Metastatic Pancreatic Carcinoma in the Ovary (tissue), 1 donor: ENCODE measurements around the genes KCNK15, PABPC1L and SEMG1.

DNA sequence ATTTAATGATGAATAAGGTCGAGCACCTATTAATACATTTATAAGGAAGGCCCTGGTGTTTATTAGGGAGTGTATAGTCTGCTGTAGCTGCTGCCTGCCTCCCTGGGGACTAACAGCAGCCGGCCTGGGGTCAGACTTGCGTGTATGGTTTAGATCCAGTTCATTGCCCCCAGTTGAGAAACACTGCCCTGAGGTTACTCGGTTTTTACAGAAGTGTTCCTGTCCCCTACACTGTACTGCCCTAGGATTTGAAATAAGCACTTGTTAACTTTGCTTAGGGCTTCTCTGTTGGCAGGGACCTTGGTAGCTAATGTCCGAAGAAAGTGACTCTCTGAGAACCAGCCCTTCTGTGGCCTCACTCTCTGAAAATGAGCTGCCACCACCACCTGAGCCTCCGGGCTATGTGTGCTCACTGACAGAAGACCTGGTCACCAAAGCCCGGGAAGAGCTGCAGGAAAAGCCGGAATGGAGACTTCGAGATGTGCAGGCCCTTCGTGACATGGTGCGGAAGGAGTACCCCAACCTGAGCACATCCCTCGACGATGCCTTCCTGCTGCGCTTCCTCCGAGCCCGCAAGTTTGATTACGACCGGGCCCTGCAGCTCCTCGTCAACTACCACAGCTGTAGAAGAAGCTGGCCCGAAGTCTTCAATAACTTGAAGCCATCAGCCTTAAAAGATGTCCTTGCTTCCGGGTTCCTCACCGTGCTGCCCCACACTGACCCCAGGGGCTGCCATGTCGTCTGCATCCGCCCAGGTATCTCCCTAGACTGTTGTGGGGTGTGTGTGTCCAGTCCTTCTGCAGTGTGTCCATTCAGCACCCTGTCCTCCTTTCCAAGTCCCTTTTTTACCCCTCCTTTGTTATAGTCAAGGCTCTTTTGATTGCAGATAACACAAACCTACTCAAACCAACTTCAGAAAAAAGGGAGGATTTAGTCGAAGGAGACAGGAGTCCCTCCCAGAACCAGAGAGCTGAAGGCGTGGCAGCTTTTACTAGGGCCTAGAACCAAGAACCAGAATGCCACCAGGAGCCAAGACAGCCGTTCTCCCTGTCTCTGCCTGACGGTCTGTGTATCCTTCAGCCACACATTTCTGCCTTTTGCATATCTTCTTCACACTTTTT lies 4.4 kb downstream of the TTPAL start:
- PRO-cap, result no peak

- PRO-cap, result no peak
Measured at GRCh38 chr20:44563887-44564346, 18.5 kb upstream of the PKIG start.

DNA sequence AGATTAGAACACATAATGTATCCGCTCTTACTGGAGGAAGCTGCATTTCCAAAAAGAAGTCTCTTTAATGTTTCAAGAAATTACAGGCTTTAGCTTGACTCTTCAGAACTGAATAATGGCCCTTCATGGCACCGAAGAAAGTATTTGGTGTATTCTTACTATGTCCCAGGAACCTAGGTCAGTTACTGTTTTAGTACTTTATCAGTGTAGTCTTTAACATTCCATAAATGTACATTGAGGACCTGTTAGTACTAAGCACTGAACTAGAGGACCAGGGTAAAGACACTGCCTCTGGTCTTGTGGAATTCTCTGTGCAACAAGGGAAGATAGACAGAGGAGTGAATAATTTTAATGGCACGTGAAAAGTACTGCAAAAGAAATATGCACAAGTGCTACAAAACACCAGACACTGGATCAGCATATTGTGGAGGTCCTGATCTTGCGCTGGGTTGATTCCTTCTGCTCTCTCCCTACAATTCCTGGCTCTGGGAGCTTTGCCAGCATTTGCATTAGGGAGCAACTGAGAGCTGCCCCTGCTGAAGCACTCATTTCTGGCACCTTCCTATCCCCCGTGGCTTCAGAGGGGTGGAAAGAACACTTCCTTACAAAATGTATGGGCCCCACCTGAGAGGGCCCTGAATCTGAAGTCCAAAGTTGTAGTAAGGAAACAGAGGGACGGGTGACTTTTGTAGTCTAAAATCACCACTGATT lies 4.6 kb downstream of the PKIG start:
- PRO-cap, result no peak

DNA sequence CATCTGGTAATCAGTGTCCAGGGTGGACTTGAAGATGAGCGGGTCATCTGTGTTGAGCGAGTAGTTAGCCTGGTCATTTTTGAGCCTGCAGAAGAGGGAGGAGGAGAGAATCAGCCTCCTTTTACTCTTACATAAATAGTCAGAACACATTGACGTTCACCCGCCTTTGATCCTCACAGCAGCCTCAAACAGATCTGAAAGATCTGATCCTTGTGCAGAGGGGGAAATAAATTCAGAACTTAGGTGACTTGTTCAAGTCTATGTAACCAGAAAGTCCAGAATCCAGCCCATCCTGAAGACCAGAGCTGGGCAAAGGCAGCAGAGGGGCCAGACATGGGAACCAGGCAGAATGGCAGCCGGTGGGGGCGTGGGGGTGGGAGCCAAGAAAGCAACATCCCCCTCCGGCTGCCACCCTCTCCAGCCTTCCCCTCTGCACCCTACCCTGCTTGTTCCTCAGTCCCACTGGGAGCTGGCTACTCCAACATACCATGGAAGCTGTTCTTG lies 30.4 kb downstream of the ADA start:
- PRO-cap, result no peak

GRCh38 chr20:44644689-44645193 lies 6.8 kb downstream of the ADA start:
- PRO-cap, result no peak

DNA sequence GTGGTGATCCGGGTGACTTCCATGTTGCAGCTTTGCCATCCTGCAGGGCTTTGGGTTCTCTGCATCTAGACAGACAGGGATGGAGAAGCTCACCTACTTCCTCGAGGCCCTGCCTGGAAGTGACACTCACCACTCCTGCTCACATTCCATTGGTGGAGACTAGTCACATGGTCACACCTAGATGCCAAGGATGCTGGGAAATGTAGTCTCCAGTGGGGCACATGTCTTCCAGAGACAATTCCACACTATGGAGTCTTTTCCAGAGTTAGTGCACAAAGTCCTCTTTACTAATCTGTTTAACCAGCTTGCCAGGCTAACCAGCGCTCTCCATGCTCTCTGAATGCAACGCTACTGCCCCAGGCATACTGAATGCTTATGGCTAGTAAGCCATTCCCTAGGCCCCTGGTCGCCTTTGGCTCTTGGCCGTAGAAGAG lies 6.8 kb upstream of the KCNK15 start:
- PRO-cap, result no peak

- PRO-cap, result bidirectional peak, plus-strand start at chr20:44745998, minus-strand start at chr20:44745783
Measured at GRCh38 chr20:44745493-44746522, at the start of gene KCNK15. Gene KCNK15 (plus strand): TSS chr20:44745865.

GRCh38 chr20:44809245-44809870 lies 988 bp downstream of the RIMS4 start:
- PRO-cap, result no peak

DNA sequence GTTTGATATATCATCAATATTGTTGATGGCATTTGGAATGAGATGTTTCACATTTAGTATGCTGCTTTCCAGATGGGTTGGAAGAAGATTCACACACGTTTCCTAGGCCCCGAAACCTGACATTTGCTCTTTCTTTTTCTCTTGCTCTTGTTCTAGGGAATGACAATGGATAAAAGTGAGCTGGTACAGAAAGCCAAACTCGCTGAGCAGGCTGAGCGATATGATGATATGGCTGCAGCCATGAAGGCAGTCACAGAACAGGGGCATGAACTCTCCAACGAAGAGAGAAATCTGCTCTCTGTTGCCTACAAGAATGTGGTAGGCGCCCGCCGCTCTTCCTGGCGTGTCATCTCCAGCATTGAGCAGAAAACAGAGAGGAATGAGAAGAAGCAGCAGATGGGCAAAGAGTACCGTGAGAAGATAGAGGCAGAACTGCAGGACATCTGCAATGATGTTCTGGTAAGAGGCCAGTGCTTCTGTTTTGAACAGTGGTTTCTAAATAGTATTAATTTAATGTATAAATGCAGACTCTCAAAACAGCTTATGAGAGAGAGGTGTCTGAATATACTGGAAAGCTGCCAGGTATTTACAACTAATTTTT lies 8.4 kb upstream of the PABPC1L start:
- PRO-cap, result no peak

GRCh38 chr20:44908914-44909238 lies 984 bp upstream of the PABPC1L start:
- PRO-cap, result no peak

DNA sequence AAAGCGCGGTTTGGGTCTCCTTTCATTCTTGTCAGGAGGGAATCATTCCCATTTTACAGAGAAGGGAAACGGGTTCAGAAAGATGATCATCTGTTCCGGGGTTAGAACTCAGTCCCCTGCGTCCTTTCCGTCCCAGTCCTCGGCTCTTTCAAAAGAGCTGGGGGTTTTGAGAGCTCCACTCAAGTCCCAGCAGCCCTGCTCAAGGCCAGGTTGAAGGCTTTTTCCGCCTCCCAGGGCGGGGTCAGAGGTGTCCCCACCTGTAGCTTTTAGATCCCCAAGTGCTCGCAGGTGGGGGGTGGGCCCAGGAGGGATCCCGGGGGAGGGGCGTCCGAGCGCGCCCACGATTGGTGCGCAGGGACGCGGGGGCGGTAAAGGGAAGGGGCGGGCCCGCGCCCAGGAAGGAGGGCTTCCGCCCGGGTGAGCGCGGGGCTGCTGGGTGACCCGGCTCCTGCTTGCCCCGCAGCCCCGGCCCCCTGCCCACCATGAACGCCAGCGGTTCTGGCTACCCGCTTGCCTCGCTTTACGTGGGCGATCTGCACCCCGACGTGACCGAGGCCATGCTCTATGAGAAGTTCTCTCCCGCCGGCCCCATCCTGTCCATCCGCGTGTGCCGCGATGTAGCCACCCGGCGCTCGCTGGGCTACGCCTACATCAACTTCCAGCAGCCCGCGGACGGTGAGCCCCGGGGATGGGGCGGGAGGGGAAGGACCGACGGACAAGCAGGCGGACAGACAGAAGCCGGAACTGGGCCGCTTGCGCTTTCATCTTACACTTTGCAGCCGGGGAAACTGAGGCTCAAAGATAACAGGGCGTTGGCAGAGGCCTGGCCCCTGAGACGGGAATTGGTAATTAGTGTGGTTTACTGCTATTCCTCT lies at the start of gene PABPC1L:
Gene PABPC1L (plus strand): TSS at position 399 of the 875 bp plus-strand sequence.
- PRO-cap, result unidirectional peak, plus-strand start at position 399 of the sequence; unidirectional peak, plus-strand start at position 678 of the sequence

DNA sequence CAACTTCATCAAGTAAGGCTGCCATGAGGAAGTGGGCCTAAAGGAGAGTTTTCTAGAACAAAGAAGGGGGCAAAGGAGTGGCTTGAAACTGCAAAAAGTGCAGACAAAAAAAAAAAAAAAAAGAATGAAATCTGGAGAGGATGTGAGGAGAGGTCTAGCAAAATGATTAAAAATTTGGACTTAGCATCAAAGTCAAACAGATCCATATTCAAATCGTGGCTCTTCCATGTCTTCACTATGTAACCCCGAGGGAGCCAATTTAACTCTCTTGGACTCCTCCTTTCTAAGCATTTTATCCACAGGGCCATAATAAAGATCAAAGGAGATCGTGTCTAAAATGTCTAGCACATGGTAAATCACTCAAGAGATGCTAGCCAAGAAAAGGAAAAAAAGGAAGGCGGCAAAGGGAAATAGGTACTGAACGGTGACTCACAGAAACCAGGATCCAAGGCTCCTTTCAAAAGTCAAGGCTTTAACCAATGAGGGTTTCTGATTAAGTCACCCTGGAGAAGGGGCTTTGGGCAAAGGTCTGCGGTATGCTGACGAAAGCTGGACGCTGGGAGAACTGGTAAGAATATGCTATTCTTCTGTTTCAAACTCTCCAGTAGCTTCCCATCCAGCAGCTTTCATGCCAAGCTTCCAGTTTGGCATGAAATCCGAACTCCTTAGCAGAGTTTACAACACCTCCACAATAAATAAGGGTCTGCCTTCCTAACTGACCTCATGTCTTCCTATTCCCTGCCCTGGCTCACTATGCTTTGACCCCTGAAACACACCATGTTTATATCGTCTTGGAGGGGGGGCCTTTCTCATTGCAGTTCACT lies 1.2 kb downstream of the TOMM34 start:
- PRO-cap, result no peak

GRCh38 chr20:44968894-44969229 lies 2.5 kb downstream of the STK4 start:
- PRO-cap, result no peak

- PRO-cap, result no peak
Measured at GRCh38 chr20:45069836-45070556, 30.9 kb downstream of the KCNS1 start.

- PRO-cap, result no peak
Measured at GRCh38 chr20:45117477-45118096, 2.6 kb upstream of the WFDC5 start.

DNA sequence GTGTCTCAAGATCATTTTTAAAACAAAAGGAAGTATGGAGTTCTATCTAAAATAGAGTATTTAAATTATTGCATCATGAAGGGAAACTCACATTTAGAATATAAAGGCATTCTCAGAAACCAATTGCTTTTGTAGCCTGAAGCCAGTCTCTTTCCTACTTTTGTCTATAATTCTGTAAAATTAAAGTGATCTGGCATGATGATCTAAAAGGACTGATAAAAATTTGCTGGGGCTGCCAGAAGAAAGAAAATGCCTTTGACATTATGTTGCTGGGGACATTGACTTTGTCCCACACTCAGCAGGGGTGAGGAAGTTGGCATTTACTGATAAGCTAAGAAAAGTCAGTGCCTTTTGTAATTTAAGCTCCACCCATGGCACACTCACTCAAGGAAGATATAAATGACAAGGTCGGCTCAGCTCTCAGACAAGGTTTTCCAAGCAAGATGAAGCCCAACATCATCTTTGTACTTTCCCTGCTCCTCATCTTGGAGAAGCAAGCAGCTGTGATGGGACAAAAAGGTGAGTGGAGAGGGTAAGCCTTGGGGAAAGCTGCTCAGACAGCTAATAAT lies at the start of gene SEMG1:
Gene SEMG1 (plus strand): TSS at position 423 of the 569 bp plus-strand sequence.
- PRO-cap, result no peak

- PRO-cap, result no peak
Measured at GRCh38 chr20:45326301-45326782, 18.2 kb upstream of the MATN4 start.

DNA sequence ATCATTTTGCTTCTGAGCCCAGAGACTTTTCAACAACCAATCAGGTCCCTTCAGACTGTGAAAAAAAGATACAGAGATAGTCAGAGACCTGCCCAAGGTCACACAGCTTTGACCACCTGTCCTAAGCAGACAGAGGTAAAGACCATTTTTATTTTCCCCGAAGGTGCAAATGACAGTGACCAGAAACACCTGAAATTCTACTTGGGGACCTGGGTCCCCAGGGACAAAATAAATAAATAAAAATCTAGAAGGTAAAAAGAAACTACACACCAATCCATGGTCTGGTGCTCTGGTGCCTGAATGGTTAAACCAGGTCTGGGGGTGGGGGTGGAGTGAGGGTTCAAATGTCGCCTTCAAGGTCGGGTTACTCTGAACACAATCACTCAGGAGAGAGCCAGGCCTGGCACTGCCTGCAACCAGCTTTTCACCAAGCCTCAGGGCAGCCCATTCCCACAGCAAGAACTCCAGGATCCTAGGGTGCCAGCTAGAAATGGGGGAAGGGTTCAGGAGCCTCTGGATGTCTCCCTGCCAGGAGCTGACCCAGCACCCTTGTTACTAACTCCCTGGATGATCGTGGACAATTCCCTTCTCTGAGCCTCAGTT lies 6.8 kb downstream of the SDC4 start:
- PRO-cap, result no peak

DNA sequence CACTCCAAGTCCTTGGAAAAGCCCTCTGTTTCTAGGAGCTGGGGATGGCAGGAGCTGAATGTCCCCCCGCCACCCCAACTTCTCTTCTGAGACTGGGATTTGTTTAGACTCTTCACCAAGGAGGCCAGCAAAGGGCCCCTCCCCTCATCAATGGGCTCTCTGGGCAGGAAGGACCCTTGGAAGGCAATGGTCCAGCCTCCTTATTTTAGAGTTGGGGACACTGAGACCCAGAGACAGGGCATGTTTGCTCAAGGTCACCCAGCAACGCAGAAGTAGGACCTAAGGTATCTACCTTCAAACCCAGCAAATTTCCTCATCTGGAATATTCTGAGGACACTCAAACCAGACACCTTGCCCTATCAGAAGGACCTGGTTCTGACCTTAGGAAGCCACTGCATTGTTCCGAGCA lies 3.6 kb downstream of the SDC4 start:
- PRO-cap, result no peak

DNA sequence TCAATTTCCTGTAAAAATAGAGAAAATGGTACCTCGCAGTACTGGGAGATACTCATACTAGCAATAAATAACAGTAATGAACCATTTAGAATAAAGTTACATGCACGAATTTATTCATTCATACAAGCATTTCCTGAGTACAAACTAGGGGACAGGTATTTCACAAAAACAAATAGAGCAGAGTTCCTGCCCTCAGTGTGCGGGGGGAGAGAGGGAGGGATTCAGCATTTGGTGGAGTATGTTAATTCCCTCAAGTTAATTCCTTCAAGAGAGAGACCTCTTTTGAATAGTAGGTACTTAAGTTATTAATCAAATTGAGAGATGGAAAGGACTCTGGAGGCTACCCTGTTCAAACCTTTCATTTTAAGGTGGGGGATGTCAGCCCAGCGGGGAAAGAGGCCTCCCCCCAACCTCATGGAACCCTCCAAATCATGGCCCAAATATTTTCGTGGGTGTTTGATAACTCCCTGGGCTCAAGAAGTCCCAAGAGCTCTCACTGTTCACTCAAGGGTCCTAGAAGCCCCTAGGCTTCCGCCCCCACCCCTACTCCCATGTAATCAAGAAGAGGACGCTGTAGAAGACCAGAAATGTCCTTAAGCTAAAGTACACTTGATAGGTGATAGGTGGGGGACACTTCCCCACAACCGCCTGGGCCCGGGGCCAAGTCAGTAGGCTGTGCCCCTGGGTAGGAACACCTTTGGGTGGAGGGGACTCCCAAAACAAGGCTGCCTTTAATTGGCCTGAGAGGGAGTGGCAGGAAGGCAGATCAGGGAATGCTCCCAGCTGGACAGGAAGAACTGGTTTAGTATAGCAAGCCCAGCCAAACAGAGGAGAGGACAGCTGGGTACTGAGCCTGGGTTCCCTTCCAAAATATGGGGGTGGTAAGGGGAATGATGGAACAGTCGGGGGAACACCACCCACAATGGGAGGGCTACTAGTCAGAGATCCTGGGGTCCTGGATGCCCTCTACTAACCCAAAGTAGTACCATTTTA lies 2.9 kb downstream of the SDC4 start:
- PRO-cap, result no peak